ENCODE measurements around a stretch of chr6.

DNA sequence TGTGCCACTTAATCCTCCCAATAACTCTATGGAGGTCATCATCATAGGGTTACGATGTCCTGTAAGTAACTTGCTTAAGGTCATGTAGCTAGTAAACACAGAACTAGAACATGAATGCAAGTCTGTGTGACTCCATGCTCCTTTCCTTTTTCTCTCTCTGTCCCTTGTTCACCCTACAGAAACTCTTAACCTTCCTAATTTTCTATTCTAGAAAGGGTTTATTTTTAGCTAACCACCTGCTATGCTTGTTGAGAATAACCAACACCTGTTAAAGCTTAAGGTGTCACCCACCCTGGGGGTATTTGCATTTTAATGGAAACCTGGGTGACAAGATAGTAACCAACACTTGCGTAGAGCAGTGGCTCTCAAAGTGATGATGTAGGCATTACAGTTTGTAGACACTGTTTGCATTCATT lies 114.6 kb upstream of the ARMC2 start:
- PRO-cap, 2 experiments: no peak in any of the 2 experiments

DNA sequence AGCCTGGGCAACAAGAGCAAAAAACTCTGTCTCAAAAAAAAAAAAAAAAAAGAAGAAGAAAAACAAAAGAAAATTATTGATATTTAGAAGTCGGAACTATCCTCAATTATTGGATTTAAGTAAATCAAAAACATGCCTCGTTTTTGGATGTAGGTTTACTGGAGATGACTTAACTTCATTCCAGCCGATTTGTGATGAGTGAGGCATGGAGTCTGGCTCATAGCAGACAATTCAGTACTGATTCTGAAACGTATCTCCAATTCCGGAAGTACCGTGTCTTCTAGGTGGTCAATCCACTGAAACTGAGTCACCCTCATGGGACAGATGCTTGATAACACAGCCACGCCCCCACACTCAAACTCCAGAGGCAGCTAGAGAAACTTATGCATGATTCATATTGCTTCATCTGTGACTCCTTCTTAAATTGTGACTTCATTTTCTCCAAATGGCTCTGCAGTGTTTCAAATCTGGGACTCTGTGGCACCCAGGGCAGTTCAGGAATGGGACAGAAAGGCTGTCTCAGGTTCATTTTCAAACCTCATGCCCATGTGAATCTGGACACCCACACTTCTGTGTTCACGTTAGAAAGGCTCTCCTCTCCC lies 110.3 kb upstream of the ARMC2 start:
- PRO-cap, 2 experiments: no peak in any of the 2 experiments

- PRO-cap, 2 experiments: no peak in any of the 2 experiments
Measured at GRCh38 chr6:108745056-108745475, 103.2 kb upstream of the ARMC2 start.

GRCh38 chr6:108874285-108874846 lies 26.1 kb downstream of the ARMC2 start:
- PRO-cap, 2 experiments: no peak in any of the 2 experiments

GRCh38 chr6:108951255-108951707 lies 103.1 kb downstream of the ARMC2 start:
- PRO-cap, 2 experiments: peak in 1 of 2 experiments; most common plus-strand start chr6:108951520 (in 1)

- PRO-cap, 2 experiments: no peak in any of the 2 experiments
Measured at GRCh38 chr6:109006859-109007390, 87.7 kb downstream of the SESN1 start.

- PRO-cap, 2 experiments: peak in 2 of 2 experiments; most common plus-strand start chr6:109009669 (in 1); most common minus-strand start chr6:109009552 (in 2)
Measured at GRCh38 chr6:109009373-109010395, 85.0 kb downstream of the SESN1 start.

GRCh38 chr6:109303553-109304557 lies 78.4 kb downstream of the CD164 start:
- PRO-cap, 2 experiments: no peak in any of the 2 experiments

- PRO-cap, 2 experiments: no peak in any of the 2 experiments
Measured at GRCh38 chr6:109441215-109441671, 719 bp downstream of the SMPD2 start.

DNA sequence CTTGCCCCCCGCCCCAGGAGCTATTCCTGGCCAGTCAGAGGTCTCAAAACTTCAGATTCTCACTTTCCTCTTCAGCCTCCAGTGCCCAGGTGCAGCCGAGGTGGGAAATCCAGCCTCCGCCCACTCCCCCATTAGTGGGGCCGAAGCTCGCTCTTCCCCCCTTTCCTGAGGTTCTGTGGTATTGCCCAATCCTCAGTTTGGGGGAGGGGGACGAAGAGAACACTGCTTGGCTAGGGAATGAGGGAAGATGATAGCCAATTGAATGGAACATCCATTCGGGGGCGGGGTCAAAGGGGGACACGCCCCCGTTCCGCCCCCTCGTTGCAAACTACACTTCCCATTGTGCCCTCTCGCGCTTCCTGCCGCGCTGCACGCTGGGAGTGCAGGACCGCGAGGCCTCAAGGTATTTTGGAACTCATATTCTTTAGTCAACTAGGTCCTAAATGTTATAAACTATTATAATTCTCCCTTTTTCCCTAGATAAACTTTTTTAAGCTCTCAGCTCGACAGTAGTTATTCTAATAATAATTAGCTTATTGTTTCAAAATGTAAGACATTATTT lies 368 bp upstream of the CDC40 start:
- PRO-cap, 2 experiments: peak in 1 of 2 experiments; most common plus-strand start position 376 of the sequence (in 1); most common minus-strand start position 175 of the sequence (in 1)

DNA sequence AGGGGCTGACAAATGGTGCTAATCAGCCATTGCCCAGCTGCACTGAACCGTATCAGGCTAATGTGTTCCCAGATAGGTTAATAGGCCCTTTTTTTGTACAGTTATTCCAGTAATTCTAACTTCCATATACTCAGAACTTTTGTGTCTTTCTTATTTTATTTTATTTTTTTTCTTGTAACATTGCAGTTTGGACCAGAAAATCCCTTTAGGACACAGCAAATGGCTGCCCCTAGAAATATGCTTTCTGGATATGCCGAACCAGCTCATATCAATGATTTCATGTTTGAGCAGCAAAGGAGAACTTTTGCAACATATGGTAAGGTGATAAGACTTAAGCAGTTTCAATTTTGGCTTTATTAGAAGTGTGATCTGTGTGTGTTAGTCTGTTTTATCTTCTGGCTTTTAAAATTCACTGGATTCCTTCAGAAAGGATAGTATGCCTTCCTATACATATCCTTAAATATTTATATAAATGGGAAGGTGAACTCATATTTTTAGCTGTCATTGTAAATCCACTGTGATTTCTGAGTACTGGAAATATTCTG lies 21.2 kb downstream of the CDC40 start:
- PRO-cap, 2 experiments: no peak in any of the 2 experiments

GRCh38 chr6:110357211-110357629 lies 929 bp downstream of the METTL24 start:
- PRO-cap, 2 experiments: no peak in any of the 2 experiments

DNA sequence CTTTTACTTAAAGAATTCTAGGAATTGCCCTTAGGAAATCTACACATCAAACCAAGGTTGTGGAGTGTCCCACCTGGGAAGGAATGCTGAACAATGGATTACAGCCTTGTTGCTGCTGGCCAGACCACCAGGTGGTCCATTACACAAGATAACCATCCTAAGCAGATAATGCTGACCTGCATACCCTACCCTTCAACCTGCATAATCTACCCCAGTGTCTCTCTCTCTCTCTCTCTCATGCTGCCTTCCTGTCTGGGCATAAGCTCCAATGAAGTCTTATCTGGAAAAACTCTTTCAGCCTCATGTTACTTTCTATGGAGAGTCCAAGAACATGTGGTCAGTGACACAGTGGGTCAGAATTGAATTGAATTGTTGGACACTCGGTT lies 35.1 kb upstream of the SLC22A16 start:
- PRO-cap, 2 experiments: no peak in any of the 2 experiments

DNA sequence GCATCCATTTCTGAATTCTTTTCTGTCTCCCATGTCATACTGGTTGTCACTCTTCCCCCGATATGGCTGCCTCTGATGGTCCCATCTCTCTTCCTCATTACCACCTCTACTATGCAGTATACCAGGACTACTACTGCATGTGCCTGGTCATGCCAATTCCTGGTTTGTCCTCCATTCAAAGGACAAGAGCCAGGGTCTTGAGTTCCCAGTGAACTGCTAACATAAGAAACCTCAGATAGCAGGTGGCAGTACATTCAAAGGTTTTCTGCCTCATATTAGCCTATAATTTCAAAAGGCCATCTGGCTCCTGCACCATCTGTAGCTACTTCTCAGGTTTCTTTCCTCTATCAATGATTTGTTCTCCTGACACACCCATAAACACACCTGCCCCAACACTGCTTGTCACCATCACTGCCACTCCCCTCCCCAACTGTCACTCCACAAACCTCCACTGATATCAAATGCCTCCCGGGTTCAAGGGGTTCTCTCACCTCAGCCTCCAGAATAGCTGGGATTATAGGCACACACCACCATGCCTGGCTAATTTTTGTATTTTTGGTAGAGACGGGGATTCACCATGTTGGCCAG lies 152.7 kb upstream of the SLC22A16 start:
- PRO-cap, 2 experiments: no peak in any of the 2 experiments

- PRO-cap, 2 experiments: no peak in any of the 2 experiments
Measured at GRCh38 chr6:110894013-110894869, 19.7 kb downstream of the AMD1 start.

- PRO-cap, 2 experiments: no peak in any of the 2 experiments
Measured at GRCh38 chr6:111276749-111277562, 17.8 kb downstream of the MFSD4B start.

GRCh38 chr6:111345590-111345935 lies 86.4 kb downstream of the MFSD4B start:
- PRO-cap, 2 experiments: no peak in any of the 2 experiments

GRCh38 chr6:111481513-111481814 lies 1.6 kb downstream of the REV3L start:
- PRO-cap, 2 experiments: no peak in any of the 2 experiments

DNA sequence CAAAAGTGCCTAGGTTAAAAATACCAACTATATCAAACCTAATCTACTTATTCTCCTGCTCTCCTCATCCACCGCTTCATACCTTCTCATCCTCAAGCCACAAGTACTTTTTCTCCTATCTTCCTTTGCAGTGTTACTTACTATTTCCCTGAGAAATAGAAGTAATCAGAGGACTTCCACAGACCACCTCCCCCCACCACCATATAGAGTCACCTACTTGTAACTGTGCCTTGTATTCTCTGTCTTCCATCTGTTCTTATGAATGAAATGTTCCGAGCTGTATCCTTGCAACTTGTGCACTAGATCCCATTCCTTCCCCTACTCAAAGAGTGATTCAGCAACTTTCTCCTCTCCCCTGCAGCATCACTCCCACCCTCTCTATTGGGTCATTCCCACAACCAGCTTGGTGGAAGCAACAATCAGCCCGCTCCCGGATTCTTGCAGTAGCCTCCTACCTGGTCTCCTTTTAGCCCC lies 34.8 kb upstream of the REV3L start:
- PRO-cap, 2 experiments: no peak in any of the 2 experiments

DNA sequence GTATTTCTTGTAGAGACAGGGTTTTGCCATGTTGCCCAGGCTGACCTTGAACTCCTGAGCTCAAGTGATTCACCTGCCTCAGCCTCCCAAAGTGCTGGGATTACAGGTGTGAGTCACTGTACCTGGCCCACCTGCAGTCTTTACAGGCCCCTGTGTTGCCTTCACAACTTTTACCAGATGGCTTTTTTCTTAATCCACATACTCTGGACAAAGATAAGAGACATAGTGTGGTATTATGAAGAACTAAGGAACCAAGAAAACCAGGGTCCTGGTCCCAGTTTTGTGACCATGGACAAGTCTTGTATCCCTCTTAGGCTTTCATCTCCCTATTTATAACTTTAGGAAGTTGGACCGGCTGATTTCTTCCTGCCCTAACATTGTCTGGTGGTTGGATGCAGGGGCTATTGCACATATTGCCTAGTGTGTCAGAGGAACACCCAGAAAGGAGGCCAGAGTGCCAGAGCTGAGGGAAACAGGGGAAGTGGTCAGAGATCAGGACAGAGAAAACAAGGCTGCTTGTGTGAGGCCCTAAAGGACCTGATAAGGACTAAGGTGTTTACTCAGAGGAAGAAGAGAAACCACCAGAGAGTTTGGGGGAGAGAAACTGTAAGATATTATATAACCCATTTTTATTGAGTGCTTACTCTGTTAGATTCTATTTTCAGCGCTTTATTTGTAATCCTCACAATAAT lies 53.7 kb upstream of the REV3L start:
- PRO-cap, 2 experiments: no peak in any of the 2 experiments

Data from Metastatic Liver Carcinoma in the Lung (tissue), 2 donors.